Pericardium fibroblast (primary cell): ENCODE data around the gene ELF3.

DNA sequence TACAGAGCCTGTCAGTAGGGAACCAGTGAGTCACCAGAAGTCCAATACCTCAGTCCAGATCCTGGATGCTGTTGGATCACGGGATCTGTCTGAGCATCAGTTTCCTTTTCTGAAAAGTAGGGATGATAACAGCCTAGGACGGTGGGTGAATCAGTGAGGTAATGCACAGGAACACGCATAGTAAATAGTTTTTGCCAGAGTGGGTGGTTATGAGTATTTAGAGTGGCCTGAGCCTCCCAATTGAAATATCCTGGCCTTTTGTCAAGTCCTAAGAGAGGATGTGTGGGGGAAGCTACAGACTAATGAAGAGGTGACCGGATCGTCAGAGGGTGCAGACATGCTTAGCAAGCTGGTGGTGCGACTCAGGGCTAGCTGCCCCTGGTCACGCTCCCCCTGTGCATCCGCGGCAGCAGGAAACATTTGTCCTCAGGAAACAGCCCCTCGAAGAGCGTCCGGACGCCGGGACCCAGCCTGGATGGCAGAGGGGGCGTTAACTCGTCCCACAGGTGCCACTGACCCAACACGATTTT, 24.0 kb downstream of the NAV1 start:
- RAMPAGE, long total RNA = no peak

DNA sequence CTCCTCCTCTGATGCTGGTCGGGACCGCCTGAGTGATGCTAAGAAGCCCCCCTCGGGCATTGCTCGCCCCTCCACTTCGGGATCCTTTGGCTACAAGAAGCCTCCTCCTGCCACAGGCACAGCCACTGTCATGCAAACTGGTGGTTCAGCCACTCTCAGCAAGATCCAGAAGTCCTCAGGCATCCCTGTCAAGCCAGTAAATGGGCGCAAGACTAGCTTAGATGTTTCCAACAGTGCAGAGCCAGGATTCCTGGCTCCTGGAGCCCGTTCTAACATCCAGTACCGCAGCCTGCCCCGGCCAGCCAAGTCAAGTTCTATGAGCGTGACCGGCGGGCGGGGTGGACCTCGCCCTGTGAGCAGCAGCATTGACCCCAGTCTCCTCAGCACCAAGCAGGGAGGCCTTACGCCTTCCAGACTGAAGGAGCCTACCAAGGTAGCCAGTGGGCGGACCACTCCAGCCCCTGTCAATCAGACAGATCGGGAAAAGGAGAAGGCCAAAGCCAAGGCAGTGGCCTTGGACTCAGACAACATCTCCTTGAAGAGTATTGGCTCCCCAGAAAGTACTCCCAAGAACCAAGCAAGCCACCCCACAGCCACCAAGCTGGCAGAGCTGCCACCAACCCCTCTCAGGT, 46.6 kb upstream of the IPO9 start:
- RAMPAGE, long total RNA = no peak

DNA sequence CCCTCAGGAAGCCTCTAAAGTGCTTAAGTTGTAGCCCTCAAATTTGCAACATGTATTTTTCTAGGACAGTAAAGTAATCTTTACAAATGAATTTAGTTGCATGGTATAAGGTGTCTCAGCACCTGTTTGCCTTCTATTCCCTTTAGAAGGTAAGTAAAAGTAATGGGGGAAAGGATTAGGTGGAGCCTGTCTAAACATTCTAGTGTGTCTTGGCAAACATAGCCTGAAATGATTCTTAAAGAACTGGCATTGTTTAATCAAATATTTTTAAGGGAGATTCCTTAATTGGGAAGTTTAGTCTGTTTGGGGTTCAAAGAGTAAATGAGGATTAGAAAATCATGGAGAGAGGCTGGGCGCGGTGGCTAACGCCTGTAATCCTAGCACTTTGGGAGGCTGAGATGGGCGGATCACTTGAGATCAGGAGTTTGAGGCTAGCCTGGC, 11.8 kb upstream of the SHISA4 start:
- RAMPAGE, long total RNA = no peak

DNA sequence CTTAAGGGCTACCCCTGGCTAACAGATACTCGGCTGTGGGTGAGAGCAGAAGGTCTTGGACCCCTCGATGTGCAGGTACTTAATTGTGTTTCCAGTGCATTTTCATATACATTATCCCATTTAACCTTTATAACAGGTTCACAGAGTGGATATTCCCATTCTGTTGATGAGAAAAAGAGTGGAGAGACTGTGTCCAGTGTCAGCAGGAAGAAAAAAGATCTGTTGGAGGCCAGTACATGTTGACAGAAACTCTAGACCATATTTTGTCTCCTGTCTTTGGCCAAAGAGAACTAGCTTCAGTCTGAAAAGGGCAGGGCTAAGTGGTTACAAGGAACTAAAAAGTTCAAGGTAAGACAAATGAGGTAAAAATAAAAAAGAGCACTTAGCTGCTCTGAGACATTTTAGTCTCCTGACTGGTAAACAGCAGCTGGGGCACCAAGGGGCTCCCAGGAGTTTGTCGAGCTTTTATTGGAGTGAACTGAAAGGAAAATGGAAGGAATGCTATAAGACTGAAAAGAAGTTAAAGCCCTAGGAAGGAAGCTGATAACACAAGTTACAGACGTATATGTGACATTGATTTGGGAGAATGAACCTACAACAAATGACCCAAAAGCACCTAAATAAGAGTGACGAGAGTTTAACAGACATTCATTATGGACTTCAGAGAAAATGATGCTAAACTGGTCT, 10.0 kb upstream of the SHISA4 start:
- RAMPAGE, long total RNA = no peak

DNA sequence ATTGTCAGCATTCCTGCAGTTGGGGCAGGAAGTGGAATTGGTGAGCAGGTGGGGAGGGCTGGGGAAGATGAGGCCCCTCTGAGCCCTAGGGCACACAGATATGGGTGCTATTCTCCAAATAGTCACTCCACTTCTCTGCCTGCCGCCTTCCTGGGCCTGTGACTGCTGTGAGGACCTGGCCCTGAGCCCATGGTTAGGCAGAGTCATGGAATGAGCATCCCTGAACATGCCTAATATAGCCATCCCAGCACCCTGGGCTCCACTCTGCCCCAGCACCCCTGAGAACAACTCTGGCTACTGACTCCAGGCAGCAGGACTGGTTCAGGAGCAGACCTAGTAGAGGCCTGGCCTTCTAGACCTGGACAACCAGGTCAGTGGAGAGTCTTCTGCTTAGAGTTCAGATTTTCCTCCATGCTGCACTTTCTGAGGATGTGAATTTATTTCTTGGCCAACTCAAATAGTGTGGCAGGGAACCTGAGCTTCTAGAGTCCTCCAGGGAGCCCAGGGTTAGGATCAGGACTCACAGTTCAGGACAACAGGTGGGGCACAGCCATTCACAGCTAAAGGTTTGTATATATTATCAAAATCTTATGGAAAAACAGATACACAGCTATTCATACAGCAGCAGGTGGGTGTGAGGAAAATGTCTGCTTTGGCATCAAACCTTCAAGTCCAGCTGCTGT, 8.5 kb downstream of the SHISA4 start:
- RAMPAGE, long total RNA = no peak

- RAMPAGE, long total RNA = no peak
These were observed 26.8 kb downstream of the SHISA4 start for GRCh38 chr1:201915278-201916022.

GRCh38 chr1:201917332-201918246, 28.8 kb downstream of the LMOD1 start:
- RAMPAGE, long total RNA = no peak

GRCh38 chr1:202000938-202002215, 9.0 kb upstream of the ELF3 start:
- RAMPAGE, long total RNA = no peak

- RAMPAGE, long total RNA = no peak
These were observed at the start of gene ELF3 for GRCh38 chr1:202009958-202010873. Gene ELF3 (plus strand): TSS chr1:202010587.

DNA sequence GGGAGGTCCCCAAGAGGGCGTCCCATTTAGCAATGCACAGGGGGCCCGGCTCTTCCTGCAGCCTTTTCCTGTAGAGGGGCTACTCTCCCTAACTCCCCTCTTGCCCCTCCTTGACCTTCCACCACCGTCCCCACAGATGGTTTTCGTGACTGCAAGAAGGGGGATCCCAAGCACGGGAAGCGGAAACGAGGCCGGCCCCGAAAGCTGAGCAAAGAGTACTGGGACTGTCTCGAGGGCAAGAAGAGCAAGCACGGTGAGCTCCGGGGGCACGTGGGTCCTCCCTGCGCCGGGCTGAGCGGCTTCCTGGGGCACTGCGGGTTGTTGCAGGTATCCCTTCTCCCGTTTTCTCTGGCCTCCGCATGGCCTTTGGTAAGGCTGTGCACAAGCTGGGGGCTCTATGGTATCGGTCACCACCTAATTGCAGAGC, 2.7 kb downstream of the ELF3 start:
- RAMPAGE, long total RNA = no peak

- RAMPAGE, long total RNA = no peak
These were observed 8.3 kb downstream of the ELF3 start for GRCh38 chr1:202018360-202019389.

- RAMPAGE, long total RNA = no peak
These were observed 46.6 kb upstream of the GPR37L1 start for GRCh38 chr1:202076066-202076540.

GRCh38 chr1:202130297-202131430, 7.9 kb downstream of the GPR37L1 start:
- RAMPAGE, long total RNA = no peak

- RAMPAGE, long total RNA = no peak
These were observed 167.7 kb downstream of the PPP1R12B start for GRCh38 chr1:202516199-202516677.

- RAMPAGE, long total RNA = no peak
These were observed 164.5 kb downstream of the SYT2 start for GRCh38 chr1:202545680-202546191.

DNA sequence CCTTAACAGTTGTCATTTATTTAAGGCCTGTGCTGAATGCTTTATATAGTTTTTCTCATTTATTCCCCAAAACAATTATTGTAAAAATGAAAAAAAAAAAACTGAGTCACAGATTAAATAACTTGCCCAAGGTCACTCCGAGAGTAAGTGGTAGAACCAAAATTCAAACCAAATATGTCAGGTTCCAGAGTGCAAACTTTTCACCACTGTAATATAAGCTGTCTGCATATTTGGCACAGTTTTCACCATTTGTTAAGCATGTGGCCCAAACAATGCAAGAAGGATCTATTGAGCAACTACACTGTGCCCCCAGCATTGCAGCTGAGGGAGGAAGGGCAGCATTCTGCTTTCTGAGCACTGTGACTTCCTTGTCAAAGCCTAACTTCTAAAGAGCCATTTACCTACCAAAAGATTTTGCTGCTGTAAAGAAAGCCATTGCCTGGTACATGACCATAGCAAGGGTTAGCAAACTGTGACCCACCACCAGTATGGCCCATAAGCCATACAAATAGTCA, 133.5 kb downstream of the SYT2 start:
- RAMPAGE, long total RNA = no peak

- RAMPAGE, long total RNA = no peak
These were observed 21.4 kb upstream of the SYT2 start for GRCh38 chr1:202731678-202732095.

DNA sequence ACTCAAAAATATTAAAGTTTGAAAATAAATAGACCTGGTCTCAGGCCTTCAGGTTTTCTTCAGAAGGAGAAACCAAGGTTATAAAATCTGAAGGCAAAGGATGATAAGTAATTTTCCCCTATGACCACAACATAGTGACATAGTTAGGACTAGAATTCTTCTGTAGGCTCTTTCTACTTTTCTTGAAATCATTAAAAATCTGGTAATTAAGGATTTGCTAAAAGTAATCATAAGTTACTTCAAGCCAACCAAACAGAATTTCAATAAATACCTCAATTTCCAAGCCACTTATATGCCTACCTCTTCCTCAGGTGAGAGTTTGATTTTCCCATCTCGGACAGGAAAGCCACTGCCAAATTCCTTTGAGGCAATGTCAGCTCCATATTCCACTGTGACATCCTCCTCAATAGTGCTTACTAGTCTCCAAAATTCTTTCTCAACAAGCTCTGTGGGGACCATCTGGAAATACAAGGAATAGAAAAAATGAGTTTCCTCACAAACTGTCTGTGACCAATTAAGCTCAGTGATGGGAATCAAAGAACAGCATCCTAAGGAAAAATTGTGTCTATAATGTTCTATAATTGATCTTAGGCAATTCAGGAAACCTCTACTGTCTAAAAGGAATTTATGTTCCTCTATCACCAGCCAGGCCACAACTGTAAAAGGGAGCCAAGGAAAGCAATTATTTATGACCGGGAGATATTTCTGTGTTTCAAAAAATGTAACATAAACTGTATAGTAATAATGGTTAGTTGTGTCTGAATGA, 46.0 kb upstream of the SYT2 start:
- RAMPAGE, long total RNA = no peak

- RAMPAGE, long total RNA = no peak
These were observed 46.1 kb downstream of the KDM5B start for GRCh38 chr1:202762036-202762642.

- RAMPAGE, long total RNA = no peak
These were observed 31.8 kb downstream of the RABIF start for GRCh38 chr1:202857177-202857450.